Bronchus (tissue), 1 donor: ENCODE results near the gene DNASE1.

DNA sequence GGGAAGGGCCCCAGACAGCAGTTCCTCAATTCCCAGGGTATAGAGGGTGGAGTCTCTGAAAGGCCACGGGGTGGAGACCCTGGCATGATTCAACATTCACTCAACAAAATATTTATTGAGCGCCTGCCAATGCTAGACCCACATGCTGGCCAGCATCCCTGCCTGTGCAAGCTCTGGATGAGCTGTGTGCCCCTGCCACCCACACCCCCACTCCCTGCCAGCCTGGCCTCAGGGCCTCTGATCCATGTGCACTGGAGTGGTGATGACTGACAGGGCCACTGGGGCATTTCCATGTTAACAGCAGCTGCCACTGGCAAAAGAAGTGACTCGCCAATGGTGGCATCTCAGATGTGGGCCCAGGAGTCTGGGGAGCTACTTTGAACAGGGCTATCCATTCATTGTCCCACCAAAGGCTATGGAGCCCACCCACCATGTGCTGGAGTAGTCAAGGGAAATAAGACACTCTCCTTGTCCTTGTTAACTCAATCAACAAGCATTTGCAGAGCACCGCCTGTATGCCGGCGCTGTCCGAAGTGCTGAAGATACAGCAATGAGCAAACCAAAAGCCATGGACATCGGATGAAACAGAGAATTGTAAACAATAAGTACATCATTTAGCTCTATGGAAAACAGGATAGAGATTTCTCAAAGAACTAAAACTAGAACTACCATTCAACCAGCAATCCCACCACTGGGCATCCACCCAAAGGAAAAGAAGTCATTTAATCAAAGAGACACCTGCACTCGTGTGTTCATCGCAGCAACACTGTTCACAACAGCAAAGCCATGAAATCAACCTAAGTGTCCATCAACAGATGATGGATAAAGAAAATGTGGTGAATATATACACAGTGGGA, 3.1 kb upstream of the PRSS22 start:
- PRO-cap = no peak

GRCh38 chr16:2899002-2899375, 12.7 kb upstream of the FLYWCH1 start:
- PRO-cap = no peak

DNA sequence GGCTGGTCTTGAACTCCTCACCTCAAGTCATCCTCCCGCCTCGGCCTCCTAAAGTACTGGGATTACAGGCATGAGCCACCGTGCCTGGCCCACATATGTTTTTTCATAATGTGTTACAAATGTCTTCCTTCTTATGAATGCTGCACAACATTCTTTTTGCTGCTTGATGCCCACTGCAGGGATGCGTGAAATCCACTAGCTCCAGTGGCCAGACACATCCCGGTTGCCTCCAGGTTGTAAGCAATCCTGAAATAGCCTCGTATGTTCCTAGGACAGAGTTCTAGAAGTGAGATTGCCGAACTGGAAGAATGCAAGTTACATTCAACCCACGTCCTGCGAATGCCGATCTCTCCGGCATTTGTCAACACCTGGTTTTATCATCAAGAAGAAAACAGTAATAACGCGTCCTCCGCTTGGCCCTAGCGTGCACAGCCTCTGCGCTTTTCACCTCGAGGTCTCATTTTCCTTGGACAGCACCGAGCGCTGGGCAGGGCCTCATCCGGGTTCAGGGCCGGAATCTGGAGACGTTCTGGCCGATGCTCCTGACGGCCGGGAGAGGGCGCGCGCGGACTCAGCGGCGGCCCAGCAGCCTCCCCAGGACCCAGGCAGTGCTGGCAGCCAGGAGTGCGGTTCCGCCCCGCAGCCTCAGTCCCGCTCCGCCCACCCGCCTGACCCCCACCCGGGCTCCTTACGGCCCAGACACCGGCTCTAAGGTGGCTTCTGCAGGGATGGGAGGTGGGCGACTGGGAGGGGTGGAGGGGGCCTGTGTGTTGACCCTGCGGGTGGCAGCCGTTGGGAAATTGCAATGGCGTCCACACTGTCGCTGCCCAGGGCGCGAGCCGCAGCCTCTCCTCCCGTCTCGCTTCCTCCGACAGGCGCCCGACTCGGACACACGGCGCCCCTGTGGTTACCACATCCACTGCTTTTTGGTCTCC, 7.7 kb upstream of the FLYWCH1 start:
- PRO-cap = bidirectional peak, plus-strand start at position 608 of the sequence, minus-strand start at position 459 of the sequence; unidirectional peak, plus-strand start at position 817 of the sequence

DNA sequence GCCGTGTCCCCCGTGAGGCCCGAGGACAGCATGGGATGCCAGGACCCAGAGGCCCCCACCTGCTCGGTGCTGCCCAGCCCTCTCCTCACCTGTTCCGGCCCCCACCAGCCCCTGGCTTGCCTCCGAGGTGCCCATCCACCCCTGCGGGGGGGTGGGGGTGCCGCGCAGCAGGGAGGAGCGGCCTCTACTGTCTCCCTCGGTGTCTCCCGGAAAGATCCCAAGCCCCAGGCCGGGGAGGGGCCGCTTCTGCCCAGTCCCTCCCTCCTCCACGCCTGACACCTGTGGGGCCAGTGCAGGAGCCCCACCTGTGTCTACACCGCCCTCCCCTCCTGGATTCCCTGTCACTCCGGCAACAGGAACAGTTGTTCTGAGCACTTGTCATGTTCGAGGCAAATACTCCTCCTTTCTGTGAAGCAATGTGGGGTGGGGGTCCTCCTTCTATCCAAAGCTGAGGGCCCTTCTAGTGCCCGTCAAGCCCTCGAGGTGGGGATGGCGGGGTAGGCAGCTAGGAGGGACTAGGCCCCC, 9.0 kb upstream of the KREMEN2 start:
- PRO-cap = no peak

DNA sequence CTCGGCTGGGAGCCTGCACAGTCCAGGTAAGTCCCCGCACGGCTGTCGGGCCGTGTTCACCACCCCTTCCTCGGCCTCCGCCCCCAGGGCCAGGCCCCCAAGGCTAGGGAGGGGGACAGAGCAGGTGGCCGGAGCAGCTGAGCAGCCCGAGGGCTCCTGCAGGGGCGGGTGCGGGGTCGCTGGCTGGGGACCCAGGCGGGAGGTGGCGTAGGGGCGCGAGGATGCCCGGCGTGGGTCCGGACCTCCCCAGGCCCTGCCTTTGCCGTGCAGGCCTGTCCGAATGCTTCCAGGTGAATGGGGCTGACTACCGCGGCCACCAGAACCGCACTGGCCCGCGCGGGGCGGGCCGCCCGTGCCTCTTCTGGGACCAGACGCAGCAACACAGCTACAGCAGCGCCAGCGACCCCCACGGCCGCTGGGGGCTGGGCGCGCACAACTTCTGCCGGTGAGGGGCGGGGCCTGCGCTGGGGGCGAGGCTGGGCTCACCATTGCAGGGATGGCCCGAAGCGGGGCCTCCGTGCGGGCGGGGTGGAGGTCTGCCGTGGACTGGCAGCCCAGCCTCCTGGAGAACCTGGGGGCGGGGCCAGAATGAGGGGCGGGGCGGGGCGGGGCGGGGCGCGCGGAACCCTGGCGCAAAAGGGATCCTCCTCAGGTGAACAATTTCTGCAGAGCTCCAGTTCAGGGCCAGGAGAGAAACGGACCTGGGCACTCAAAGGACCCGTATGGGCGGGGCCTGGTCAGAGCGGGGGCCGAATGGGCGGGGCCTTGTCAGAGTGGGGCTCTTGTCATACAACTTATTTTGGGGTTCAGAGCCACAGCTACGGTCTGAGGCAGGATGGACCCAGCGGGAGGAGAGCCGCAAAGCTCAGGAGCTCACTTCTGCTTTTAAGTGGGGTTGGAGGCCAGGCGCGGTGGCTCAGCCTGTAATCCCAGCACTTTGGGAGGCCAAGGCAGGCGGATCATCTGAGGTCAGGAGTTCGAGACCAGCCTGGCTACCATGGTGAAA, 817 bp downstream of the KREMEN2 start:
- PRO-cap = no peak

- PRO-cap = no peak
Observed at GRCh38 chr16:2981912-2982476, 1.7 kb upstream of the PKMYT1 start.

DNA sequence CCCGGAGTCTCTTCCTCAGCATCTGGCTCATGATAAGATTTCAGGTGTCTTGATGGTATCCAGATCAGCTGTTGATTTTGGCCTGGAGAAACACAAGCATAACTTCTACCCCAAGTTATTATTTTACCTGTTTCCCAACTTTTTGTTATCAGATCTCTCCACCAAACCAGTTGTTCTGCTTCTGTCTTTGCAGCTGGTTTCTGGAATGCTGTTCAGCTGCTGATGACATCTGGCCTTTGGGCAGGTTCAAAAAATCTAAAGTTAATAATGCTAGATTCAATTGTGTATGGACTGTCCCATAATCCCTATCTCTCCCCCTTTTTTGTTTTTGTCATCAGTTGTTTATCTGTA, 13.0 kb downstream of the IL32 start:
- PRO-cap = no peak

GRCh38 chr16:3496297-3496955, 1.1 kb upstream of the C16orf90 start:
- PRO-cap = no peak

DNA sequence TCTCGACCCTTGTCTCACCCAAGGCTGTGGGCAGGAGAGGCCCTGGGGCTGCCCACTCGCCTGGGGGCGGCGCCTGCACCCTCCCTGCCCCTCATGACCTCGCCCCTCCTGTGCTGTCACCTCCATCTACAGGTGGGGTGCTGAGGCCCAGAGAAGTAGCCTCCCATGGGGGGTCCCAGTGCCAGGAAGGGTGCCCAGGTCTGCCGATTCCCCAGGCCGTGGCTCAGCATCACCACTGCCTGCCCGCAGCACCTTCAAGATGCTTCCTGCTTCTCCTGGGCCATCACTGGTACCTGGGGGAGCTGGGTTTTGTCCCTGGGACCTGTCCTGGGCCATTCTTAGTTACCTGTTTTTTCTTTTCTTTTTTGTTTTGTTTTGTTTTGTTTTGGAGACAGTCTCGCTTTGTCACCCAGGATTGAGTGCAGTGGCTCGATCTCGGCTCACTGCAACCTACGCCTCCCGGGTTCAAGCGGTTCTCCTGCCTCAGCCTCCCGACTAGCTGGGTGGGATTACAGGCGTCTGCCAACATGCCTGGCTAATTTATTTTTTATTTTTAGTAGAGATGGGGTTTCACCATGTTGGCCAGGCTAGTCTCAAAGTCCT, 807 bp downstream of the NLRC3 start:
- PRO-cap = no peak

DNA sequence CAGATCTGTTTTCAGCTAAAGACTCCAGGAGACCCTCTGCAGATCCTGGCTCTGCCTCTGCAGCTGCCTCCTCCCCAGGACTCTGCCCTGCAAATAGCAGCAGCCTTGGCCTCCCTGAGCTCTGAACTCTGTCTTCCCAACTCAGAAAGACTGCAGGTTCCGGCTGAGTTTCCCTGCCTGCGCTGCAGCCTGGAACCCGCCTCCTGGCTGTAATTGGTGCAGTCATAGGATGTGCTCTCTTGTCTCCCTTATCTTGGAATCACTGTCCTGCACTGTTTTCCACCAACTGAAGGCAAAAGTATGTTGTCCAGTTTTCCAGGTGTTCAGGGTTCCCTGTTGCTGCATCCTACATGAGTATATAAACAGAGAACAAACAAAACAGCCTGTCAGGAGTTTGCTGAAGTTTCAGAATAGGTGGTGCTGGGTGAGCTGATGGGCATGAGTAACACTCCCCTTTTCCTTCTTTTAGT, 14.2 kb upstream of the DNASE1 start:
- PRO-cap = no peak

GRCh38 chr16:3654165-3655227, at the start of gene DNASE1:
TSS of gene DNASE1 (plus strand) at chr16:3654691.
- PRO-cap = no peak

- PRO-cap = no peak
Observed at GRCh38 chr16:3656492-3656677, 1.9 kb downstream of the DNASE1 start.

DNA sequence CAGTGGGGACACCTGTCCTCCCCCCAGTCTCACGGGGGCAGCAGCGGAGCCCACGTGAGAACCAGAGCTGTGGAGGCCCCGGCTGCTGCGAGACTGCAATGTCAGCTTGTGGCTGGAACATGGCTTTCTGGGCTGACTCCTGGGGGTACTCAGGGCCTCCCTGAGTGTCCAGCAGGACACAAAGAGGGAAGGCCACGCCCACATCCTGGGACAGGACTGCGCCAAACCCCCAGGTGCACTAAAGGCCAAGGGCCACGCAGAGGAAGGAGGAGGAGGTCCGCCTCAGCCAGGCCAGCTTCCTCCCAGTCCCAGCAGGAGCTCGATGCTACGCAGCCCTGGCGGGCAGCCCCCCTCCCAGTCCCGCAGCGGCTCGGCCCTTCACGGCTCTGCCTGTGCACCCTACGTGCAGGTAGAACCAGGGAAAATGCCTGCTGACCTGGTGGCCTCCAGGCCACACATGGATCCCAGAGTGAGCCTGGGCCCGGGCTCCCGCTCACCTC, 21.1 kb downstream of the DNASE1 start:
- PRO-cap = no peak

- PRO-cap = no peak
Observed at GRCh38 chr16:3727923-3728462, 10.7 kb upstream of the TRAP1 start.

DNA sequence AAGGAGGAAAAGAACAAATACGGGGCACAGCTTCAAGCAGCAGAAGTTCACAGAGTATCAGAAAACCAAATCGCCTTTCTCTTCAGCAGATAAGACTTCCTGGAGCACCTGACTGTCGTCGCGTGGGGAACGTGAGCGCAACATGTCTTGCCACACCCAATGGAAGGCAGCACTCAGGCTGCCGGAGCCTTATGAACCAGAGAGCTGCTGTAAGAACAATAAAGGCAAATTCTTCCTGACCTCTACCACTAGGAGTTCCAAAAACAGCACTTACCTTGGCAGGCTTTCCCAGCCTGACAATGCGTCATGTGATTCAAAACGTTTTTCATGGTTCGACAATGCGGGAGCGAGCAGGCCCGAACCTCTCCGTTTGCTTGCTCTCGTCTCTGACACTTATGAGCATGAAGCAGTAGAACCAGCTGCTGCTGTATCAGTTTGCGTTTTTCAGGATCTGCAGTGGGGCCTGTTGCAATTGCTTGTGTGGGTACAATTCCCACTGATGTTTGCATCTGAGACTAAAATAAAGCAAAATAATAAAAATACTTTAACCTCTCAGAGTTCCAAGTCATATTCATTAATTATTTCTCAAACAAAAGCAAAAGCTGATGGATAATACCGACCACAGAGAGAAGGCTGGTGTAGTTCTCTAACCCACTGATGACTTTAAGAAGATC, 75.9 kb upstream of the TRAP1 start:
- PRO-cap = no peak

DNA sequence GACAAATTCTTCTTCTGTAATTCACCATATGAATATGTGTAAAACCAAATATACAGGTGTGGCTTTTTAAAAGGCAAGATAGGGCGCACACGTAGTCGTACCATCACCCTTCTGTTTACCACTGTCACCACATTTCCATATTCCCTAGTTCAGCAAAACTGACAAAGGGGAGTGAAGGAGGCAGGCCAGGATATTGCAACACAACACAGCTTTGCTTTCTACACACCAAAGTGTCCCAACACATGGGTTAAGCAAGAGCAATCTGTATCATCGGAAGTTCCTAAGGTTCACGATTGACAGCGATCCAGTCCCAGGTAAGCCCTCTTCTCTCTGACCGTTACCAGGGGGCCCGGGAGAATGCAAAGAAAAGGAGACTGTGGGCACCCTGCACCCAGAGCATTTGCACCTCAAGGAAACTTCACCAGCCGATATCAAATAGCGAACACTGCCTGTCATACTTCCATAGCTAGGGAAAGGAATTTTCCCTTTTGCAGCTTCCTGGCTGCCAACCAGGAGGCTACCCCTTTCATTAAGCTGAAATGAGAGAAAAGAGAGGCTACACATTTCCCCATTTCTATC, 23.1 kb downstream of the CREBBP start:
- PRO-cap = no peak

DNA sequence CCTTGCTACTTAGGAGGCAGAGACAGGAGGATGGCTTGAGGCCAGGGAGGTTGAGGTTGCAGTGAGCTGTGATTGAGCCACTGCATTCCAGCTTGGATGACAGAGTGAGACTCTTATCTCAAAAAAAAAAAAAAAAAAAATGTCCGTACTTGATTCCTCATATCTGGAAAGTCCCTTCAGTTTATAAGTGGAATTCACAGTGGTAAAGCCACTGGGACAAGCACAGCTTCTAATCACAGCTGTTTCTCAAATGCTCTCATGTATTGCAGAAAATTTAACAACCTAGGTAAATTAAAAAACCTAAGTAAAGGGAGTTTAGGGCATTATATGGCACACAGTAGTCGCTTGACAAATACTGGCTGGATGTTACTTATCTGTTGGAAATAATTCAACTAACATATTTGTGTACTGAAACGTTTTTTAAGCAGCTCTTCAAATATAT, 78.8 kb upstream of the CREBBP start:
- PRO-cap = no peak

- PRO-cap = no peak
Observed at GRCh38 chr16:4052802-4053022, 63.5 kb downstream of the ADCY9 start.

- PRO-cap = no peak
Observed at GRCh38 chr16:4053138-4053918, 62.9 kb downstream of the ADCY9 start.

DNA sequence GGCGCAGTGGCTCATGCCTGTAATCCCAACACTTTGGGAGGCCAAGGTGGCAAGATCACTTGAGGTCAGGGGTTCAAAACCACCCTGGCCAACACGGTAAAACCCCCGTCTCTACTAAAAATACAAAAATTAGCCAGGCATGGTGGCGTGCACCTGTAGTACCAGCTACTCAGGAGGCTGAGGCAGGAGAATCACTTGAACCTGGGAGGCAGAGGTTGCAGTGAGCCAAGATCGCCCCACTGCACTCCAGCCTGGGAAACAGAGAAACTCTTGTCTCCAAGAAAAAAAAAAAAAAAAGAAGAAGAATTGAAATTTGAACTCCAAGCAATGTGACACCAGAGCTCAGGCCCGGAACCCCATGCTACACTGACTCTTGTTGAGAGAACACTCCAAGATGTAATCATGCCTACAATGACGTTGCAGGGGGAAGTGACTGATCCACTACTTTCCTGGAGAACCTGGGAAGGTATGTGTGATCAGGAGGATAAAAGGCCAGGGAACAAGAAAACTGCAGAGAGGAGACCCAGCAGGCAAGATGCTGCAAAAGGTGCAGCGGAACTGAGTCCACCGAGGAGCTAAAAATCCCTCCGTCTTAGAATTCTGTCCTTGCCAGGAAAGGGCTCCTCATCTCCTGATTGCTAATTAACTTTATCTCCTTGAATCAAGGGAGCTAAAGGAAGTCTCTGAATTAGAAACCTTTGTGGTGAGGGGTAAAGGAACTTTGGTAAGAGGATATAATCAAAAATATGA, 57.9 kb downstream of the ADCY9 start:
- PRO-cap = unidirectional peak, plus-strand start at position 513 of the sequence